Measurements from ENCODE around the genes TIGD6 and ARSI.

DNA sequence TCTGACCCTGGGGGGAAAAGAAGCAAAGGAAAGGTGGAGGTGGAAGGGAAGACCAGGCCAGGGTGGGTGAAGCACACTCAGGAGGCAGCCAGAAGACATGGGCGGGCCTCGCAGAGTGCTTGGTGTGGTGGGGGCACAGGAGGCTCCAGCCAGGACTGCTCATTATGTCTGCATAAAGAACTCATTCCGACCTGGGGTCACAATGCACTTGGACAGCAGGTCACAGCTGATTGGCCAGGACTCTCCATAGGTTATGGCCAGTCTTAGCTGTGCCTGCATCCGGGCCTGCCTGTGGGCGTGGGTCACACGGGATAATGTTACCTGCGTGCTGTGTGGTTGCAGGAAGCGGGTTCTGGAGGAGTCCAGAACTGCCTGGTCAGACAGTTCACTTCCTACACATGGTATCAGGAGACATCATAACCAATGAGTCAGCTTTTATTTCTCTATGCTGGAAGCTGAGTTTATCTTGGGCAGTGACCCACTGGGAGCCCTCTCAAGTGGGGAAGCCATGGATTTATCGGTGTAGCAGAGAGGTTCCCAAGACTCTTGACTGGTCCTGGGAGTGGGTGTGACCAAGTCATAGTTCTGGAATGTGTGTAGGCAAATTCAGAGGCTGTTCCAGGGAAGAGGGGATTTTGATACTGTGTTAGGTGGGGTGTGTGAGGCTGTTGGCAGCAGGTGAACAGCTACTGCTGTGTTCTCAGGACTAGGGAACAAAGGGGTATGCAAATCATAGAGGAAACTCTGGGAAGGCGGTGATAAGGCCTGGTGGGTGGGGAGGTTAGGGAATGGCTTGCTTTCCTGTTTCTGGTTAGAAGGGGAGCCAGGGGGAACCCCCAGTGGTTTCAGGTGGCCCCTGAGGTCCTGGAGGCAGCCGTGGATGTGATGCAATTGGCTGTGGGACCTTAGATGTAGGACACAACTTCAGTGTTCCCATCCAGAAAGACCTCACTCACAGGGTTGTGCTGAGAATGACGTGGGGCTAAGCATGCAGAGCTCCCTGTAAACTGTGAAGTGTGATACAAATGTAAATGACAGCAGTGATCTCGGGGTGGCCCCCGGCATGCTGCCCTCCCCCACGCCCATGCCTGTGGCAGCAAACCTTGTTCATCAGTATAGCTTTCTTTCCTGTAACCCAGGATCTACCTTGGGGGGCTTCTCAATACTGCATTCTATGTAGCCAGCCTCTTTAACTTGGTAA lies 51.3 kb downstream of the ARHGEF37 start:
- PRO-cap, 4 experiments = no peak in any of the 4 experiments
- RAMPAGE, long total RNA, 4 experiments = no peak in any of the 4 experiments

GRCh38 chr5:149634017-149634595 lies 52.8 kb downstream of the ARHGEF37 start:
- PRO-cap, 4 experiments = no peak in any of the 4 experiments
- RAMPAGE, long total RNA, 4 experiments = no peak in any of the 4 experiments

DNA sequence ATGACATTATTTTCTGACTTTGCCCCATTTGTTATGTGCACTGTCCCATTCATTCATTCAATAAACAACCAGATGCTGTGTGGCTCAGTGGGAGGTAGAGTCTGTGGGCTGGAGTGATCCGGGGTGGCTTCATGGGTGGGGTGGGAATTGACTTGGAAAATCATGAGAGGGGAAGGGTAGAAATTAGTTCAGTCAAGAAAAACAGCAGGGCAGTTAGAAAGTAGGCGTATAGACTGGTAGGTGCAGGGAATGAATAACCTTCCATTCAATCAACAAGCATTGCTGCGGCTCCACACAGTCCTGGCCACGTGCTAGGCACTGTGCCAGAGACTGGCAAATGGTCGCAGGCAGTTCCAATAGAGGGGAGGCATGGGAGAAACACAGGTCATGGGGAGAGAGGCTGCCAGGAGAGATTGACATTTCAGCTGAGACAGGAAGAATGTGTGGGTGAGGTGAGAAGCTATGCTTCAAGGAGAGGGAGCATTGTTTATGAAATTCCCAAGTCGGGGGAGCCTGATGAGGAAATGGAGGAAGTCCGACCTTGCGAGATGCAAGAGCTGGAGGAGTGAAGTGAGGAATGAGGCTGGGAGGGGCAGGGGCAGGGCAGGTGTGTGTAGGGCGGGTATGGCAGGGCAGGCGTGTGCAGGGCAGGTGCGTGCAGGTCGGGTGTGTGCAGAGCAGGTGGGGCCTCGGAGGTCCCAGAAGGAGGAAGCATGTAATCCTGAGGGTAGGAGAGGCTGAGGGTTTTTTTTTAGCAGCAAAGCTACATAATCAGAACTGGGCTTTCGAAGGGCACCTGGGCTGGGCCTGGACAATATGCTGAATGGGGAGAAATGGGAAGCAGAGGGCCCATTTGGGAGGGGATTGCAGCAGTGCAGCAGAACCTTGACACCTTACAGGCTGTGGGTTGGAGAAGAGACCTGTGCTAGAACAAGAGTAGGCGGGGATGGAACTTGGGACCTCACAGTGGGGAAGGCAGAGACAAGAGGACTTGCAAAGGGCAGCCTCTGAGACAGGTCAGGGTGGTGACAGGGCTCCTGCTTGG lies 54.3 kb upstream of the PPARGC1B start:
- PRO-cap, 4 experiments = no peak in any of the 4 experiments
- RAMPAGE, long total RNA, 4 experiments = no peak in any of the 4 experiments

DNA sequence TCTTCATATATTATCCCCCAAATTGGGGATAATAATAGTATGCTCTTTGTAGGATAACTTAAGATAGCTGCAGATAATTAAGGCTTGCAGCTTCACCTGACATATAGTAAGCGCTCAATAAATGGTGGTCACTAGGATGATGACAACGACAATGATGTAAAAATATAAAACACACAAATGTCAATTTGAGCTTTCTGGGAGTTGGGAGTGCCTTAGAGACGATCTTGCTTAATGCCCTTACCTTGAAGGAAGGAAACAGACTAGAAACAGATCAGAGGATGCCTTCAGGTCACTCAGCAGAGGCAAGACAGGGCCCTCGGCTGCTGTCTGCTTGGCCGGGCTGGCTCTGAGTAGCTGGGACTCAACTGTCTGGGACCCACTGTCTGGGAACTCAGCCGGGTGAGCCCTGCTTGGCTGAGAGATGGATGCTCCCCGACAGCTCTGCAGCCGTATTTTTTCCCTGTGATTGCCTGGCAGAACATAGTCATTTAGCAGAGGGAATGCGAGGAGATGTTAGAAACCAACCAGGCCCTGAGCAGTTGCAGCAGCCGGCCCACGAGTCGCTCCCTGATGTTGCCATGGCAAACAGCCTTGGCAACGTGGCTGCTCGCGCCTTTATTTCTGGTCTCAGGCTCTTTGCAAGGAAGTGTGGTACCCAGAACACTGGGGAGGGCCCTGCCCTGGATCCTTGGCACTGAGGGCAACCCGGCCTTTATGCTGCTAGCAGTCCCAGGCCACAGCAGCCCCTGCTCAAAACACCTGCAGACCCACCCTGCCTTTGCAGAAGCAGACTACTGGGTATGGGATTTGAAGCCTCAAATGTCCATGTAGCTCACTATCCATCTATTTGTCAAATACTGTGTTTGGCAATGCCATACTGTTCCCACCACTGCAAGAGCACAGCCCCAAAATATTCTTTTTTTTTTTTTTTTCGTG lies 10.9 kb downstream of the PPARGC1B start:
- PRO-cap, 4 experiments = no peak in any of the 4 experiments
- RAMPAGE, long total RNA, 4 experiments = start-site peak on the plus strand in 1 of 4 experiments, centred at position 274 of the sequence, 5 reads per replicate

DNA sequence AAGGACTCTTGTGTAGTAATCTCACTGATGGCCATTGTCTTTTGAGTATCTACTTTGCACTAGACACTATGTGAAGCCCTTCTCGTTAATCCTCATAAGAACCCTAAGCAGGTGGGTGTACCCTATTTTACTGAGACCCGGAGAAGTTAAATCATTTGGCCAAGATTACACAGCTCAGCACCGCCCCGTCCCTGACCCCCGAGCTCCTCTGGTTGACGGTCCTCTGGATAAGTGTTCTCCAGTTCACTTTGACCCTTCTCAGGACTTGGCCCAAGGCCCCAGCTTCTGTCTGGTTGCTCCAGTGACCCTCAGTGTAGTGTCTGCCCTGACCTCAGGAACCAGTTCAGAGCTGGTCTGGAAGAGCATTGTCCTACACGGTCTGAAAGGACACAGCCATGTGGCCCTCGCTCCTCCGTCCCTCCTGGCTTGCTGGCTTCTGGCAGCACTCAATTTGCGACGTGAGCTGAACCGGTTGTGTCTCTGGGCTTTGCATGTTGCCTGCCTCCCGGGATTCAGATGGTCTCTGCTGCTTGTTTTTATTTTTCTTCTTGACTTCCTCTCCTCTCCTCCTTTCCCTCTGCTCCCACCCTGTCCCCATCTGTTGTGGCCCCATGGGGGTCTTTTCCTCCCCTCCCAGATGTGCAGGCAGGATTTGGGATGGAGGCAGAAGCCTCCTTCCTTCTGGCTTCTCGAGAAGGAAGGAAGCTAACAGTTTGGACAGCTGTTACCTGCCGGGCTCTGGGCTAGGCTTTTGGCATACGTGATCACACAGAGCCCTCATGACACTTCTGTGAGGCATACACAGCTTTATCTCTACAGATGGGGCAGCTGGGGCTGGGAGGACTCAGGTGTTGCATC lies 72.0 kb downstream of the PPARGC1B start:
- PRO-cap, 4 experiments = no peak in any of the 4 experiments
- RAMPAGE, long total RNA, 4 experiments = no peak in any of the 4 experiments

GRCh38 chr5:149826411-149826958 lies 96.4 kb downstream of the PPARGC1B start:
- PRO-cap, 4 experiments = no peak in any of the 4 experiments
- RAMPAGE, long total RNA, 4 experiments = no peak in any of the 4 experiments

GRCh38 chr5:149940008-149940532 lies 4.5 kb downstream of the PDE6A start:
- PRO-cap, 4 experiments = no peak in any of the 4 experiments
- RAMPAGE, long total RNA, 4 experiments = no peak in any of the 4 experiments

- PRO-cap, 4 experiments = no peak in any of the 4 experiments
- RAMPAGE, long total RNA, 4 experiments = no peak in any of the 4 experiments
Measured at GRCh38 chr5:149963761-149964270, 3.3 kb downstream of the SLC26A2 start.

GRCh38 chr5:149999866-150000846 lies at the start of gene TIGD6:
Gene TIGD6, minus strand, starts transcription at chr5:150000654.
- PRO-cap, 4 experiments = peak in 4 of 4 experiments; most common plus-strand start chr5:150000739 (in 3); most common minus-strand start chr5:150000562 (in 4)
- RAMPAGE, long total RNA, 4 experiments = start-site peak on the plus strand in 1 of 4 experiments, at chr5:150000673-150000746 at its widest, 96 reads per replicate; start-site peak on the minus strand in 3 of 4 experiments, at chr5:150000536-150000663 at its widest, 36 to 69 reads per replicate

DNA sequence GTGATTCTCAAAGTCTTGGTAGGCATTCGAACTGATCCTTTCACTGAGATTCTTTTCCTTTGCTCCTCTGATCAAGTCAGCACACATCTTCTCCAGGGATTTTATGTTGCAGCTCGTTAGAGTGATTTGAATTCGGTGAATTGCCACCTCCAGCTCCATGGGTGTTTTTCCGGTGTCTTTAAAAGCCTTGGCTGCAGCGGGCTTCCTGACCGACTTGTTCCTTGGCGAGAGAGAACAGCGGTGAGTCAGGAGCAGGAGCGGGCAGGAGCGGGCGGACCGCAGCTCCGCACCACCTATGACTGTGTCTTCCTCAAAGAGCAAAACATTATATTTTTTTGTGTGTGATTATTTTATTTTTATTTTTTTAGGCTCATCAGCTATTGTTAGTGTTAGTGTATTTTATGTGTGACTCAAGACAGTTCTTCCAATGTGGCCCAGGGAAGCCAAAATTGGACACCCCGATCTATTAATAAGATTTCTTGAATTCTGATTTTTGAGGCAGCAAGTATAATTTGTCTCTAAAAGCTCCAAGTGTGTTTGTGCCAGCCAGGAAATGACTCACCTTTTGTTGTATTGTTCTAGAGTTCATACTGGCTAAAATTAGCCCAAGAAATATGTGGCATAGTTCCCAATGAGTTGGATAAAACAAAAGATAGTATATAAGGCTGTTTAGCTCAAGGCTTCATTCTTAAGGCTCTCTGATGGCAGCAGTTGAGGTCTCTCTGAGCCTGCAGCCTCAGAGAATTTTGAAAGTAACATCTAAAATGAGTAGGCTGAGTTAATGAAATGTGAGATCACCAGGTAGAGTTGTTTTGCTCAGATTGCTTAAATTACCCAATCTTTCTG lies 21.4 kb downstream of the HMGXB3 start:
- PRO-cap, 4 experiments = peak in 1 of 4 experiments; most common minus-strand start position 297 of the sequence (in 1)
- RAMPAGE, long total RNA, 4 experiments = no peak in any of the 4 experiments

- PRO-cap, 4 experiments = no peak in any of the 4 experiments
- RAMPAGE, long total RNA, 4 experiments = no peak in any of the 4 experiments
Measured at GRCh38 chr5:150046009-150046438, 40.3 kb downstream of the CSF1R start.

DNA sequence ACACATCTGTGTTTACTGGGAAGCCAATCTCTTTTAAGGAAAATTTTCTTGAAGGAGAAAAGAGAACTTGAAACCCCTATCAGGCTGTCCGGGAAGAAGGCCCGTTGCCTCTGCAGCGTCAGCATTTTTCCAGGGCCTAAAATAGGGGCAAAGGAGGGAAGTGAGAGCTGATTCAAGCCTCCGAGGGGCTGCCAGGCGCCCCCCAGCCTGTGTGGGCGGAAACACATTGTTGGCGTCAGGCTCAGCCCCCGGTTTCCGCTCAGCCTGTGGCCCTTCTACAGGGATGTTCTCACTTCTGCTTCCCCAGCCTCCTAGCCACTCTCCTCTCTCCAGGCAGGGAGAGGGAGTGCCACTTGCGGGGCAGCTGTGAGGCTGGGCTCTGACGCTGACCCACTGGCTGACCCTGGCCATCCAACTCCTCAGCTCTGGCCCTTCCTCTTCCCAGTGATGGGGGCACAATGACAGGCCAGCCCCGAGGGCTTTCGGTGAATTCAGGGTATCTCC lies 4.5 kb downstream of the CSF1R start:
- PRO-cap, 4 experiments = peak in 4 of 4 experiments; most common plus-strand start position 292 of the sequence (in 4); most common minus-strand start position 254 of the sequence (in 1)
- RAMPAGE, long total RNA, 4 experiments = no peak in any of the 4 experiments

- PRO-cap, 4 experiments = no peak in any of the 4 experiments
- RAMPAGE, long total RNA, 4 experiments = no peak in any of the 4 experiments
Measured at GRCh38 chr5:150173094-150173649, 6.6 kb downstream of the CDX1 start.

GRCh38 chr5:150208598-150209299 lies 18.9 kb downstream of the SLC6A7 start:
- PRO-cap, 4 experiments = peak in 3 of 4 experiments; most common plus-strand start chr5:150209167 (in 3)
- RAMPAGE, long total RNA, 4 experiments = no peak in any of the 4 experiments

GRCh38 chr5:150245229-150245967 lies 44.2 kb downstream of the CAMK2A start:
- PRO-cap, 4 experiments = peak in 1 of 4 experiments; most common minus-strand start chr5:150245301 (in 1)
- RAMPAGE, long total RNA, 4 experiments = no peak in any of the 4 experiments

DNA sequence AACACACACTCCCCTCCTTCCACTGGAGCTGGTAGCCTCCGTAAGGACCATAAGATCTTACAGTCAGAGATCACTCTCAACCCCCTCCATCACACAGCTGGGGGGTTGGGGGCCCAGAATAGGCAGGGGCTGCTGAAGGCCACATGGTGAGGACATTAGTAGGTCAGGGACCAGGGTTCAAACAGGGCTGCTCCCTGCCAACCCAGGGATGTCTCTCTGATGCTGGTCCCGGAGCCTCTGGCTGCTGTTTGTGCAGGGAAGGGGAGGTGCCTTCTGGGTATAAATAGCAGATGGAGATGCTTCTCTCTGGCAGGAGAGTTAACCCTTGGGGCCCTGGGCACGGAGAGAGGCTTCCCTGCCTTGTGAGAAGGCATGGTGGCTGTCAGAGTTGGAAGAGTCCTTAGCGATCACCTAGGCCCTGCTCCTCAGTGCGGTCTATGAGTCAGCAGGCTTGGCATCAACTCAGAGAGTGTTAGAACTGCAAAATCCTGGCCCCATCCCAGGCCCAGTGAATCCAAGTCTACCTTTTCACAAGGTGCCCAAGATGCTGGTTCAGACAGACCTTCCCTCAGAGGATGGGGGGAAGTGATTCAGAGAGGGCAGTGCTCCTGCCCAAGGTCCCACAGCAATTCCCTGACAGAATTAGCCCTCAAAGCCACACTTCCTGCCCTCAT lies 25.8 kb downstream of the CAMK2A start:
- PRO-cap, 4 experiments = no peak in any of the 4 experiments
- RAMPAGE, long total RNA, 4 experiments = no peak in any of the 4 experiments

DNA sequence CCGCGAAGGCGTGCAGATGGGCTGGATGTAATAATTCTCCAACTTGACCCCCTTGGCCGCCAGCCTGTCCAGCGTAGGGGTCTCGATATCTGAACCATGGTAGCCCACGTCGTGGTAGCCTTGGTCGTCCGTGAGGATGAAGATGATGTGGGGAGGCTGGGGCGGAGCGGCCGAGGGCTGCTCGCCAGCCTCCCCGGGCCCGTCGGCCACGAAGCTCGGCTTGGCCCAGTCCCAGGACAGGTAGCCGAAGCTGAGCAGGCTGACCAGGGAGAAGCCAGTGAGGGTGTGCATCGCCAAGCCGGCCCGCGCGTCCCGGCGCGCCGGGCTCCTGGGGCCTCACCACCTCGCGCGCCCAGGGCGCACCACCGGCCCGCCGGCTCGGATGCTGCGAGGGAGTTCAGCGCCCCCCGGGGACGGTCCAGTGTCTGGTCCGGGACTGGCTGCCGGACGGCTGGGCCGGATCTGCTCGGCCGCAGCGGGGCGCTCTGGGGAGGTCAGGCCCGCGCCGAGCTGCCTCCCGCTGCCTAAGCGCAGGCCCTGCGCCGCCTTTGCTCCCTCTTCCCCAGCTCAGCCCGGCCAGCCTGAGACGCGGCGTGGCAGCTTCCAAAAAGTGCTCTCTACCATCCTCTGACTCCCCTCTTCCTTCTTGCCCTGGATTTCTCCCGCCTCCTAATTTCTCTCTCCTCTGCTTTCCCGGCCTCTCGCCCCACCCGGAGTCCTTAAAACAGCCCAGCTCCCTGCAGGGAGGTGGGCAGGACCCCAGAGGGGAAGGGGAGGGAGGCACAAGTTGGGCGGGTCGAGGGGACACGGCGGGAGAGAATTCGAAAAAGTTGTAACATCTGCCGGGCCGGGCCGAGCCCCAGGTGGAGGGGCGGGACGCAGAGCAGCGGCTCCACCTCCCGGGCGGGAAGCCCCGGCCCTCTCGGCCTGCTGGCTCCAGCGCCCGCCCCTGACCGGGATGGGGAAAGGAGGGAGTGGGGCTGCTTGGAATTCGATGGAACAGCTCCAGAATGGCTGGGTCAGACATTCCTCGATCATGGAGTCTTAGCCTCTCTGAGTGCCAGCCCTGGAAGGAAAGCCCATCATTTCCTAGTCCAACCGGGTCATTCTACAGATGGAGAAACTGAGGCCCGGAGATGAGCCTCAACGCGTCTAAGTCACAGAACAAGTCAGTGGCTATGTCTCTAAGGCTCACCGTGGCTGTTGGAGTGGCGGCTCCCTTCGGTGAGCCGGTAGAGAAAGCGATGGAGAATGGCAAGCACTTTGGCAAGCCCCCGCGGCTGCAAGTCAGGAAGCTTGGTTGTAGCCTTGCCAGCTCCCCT lies at the start of gene ARSI:
Gene ARSI (minus strand): TSS at position 823 of the 1,322 bp plus-strand sequence.
- PRO-cap, 4 experiments = peak in 1 of 4 experiments; most common minus-strand start position 865 of the sequence (in 1)
- RAMPAGE, long total RNA, 4 experiments = start-site peak on the minus strand in 2 of 4 experiments, centred at positions 862 to 885 of the sequence, 5 to 7 reads per replicate

DNA sequence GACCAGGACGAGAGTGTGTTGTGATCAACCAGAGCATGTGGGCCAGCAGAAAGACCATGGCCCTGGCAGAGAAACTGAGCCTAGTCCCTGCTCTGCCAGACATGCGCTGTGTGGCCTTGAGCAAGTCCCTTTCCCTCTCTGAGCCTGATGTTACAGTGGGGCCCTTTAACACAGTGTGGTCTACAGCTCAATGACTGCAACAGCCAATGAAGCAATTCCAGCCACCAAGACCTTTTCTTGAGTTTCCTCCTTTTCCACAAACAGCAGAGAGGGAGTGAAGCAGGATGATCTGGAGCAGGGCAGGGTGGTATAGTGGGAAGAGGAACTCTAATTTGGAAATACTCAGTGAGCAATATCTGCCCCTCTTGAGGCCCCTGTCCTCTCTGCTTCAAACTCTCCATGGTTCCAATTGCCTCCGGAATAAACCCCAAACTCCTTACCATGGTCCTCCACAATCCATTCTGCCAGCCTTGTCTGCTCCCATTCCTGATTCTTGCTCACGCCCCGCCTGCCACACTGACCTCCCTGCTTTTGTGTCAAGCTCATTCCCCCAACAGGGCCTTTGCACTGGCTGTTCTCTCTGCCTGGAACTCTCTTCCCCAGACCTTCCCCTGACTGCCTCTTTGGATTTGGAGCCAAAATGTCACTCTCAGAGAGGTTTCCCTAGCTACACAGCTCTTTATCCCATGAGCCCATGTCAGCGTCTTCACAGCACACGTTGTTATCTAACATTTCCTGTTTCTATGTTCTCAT lies 26.0 kb upstream of the ARSI start:
- PRO-cap, 4 experiments = no peak in any of the 4 experiments
- RAMPAGE, long total RNA, 4 experiments = no peak in any of the 4 experiments

GRCh38 chr5:150339247-150339769 lies 18.2 kb upstream of the TCOF1 start:
- PRO-cap, 4 experiments = no peak in any of the 4 experiments
- RAMPAGE, long total RNA, 4 experiments = no peak in any of the 4 experiments

DNA sequence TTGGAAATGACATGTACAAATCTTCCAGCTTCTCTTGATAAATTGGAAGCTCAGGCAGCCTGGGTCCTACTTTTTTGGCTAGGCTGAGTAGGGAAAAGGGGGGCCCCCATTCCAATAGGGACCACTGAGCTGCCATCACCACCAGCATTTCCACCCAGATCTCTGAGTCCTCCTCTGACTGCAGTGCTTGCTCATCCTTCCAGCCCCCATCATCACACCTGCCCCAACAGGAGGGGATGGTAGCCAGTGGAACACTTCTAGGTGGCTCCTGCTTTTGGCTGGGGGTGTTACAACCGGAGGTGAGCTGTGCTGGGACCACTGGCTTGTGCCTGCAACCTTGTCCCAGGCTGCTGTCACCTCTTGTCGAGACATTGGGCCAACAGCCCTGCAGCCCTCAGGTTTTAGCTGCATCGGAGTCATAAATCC lies 24.9 kb downstream of the TCOF1 start:
- PRO-cap, 4 experiments = no peak in any of the 4 experiments
- RAMPAGE, long total RNA, 4 experiments = no peak in any of the 4 experiments

All from spleen (tissue), 7 donors.